LHCN-M2 (cell line): ENCODE measurements around the genes ZNF680 and GUSB.

DNA sequence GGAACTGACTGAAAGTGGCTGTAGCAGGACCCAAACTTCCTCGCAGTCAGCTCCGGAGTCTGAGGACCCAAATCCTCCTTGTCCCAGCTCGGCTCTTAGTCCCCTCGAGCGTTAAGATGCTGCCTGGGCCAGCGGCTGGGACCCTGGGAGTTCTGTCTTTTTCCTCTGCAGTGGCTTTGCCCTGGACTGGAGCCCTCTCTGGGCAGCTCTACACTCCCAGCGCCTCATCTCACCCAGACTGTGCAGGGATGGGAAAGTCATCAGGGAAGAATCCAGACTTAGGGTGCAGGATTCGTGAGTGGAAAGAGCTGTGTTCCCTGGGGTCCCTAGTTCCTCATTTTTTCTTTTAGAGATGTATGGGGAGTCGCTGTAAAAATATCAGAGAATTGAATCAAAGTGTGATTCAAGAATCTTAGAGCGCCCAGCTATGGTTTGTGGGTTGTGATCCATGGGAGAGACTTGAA lies 428 bp downstream of the ZNF716 start:
- RAMPAGE, long total RNA = no peak

GRCh38 chr7:64044465-64044680 lies 861 bp upstream of the ZNF727 start:
- RAMPAGE, long total RNA = no peak

GRCh38 chr7:64515403-64515890 lies 47.4 kb downstream of the ZNF680 start:
- RAMPAGE, long total RNA = no peak

DNA sequence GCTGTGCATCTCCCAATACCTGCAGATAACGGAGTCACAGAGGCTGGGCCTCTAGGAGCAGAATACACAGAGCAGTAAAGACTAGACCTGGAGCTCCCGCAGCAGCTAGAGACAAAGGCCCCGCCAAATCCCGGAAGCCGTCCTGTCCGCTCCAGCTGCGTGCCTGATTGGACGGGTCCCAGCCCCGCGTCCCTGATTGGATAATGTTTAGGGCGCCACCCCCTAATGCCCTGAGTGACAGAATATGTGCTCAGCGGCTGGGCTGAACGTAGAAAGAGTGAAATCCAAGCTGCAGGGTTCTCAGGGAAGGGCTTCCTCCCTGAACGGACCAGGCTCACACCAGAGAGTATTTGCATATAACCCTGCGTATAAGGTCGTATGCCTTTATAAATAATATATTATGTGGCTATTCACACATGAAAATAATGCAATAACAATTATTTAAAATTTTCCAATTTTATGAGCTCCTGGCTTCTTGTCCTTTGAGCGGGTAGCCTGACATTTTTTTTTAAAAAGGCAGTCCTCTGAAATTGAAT lies at the start of gene ZNF680:
TSS of gene ZNF680 (minus strand) at position 113 of the 536 bp plus-strand sequence.
- RAMPAGE, long total RNA = no peak

DNA sequence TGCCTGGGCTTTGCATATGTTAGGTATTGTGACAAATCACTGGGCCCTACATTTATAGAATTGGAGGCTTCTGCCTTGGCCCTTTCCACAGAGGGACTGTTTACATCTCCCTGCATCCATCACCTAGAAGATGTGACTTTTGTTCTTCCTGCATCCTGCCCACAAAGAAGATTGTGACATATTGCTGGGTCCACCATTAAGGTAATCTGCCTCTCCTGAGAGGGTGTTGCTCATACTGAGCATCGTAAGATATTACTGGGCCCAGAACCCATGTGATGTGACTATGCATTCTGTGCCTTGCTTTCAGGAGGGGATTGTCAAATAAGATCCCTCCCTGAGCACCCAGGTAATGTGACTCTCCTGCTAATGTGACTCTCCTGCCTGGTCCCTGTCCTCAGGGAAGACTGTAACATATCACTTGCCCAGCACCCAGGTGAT lies 7.0 kb upstream of the ZNF107 start:
- RAMPAGE, long total RNA = no peak

DNA sequence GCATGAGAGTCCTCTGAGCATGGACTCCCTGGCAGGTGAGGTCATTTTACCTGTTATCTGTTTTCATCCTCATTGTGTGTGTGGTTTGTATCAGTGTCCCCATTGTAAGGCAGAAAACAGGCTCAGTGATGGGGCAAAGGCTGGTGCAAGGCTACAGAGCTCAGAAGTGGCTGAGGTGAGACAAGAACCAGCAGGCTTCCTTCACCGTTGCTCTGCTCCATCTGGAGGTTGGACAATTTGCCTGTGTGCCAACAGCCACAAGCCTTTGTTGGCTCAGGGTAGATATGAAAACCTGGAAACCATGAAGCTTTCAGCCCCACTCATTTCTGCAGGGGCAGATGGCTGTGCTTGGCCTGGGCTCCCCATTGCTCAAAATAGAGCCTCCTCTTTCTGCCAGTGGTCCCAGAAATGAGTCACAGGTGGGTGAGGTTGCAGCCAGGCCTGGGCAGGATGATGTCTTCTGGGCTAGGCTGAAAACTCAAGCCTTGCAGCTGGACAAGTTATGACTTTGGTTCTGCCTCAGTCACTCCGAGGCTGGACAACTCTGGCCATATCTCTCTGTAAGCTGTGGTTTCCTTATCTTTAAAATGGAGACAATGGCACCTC lies 12.3 kb upstream of the ZNF273 start:
- RAMPAGE, long total RNA = no peak

- RAMPAGE, long total RNA = no peak
Observed at GRCh38 chr7:65981563-65982502, at the start of gene GUSB. Gene GUSB (minus strand): TSS chr7:65982213.

GRCh38 chr7:66031170-66031451 lies 44.5 kb upstream of the ASL start:
- RAMPAGE, long total RNA = no peak

DNA sequence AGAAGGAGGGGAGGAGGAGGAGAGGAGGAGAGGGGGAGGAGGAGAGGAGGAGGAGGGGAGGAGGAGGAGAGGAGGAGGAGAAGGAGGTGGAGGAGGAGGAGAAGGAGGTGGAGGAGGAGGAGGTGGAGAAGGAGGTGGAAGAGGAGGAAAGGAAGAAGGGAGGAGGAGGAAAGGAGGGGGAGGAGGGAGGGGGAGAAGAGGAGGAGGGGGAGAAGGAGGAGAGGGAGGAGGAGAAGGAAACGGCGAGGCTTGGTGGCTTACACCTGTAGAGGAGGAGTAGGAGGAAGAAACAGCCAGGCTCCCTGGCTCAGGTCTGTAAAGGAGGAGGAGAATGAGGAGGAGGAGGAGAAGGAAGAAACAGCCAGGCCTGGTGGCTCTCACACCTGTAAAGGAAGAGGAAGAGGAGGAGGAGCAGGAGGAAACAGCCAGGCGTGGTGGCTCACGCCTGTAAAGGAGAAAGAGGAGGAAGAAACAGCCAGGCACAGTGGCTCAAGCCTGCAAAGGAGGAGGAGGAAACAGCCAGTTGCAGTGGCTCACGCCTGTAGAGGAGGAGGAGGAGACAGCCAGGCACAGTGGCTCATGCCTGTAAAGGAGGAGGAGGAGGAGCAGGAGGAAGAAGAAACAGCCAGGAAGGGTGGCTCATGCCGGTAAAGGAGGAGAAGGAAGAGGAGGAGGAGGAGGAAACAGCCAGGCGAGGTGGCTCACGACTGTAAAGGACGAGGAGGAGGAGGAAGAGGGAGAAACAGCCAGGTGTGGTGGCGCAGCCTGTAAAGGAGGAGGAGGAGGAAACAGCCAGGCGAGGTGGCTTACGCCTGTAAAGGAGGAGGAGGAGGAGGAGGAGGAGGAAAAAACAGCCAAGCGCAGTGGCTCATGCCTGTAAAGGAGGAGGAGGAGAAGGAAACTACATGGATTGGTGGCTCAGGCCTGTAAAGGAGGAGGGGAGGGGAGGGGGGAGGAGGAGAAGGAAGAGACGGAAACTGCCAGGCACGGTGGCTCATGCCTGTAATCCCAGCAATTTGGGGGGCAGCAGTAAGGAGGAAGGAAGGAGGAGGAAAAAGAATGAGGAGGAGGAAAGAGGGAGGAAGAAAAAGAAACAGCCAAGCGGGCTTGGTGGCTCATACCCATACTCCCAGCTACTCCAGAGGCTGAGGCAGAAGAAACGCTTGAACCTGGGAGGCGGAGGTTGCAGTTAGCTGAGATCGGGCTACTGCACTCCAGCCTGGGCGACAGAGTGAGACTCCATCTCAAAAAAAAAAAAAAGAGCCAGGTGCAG lies 14.8 kb upstream of the CRCP start:
- RAMPAGE, long total RNA = no peak

DNA sequence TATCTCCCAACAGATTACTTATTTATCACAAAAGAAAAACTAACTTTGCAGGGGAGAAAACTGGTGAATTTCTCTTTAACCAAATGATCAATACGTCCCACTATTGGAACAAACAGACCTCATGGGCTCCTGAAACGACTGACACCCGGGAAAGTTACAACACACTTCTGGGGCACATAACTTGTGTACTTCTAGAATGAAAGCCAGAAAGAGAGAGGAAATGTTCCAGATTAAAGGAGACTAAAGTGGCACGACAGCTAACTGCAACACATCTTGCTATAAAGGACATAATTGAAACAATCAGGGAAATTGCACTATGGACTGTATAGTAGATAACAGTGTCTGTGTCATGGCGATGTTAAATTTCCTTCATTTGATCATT lies 14.6 kb upstream of the TPST1 start:
- RAMPAGE, long total RNA = no peak

DNA sequence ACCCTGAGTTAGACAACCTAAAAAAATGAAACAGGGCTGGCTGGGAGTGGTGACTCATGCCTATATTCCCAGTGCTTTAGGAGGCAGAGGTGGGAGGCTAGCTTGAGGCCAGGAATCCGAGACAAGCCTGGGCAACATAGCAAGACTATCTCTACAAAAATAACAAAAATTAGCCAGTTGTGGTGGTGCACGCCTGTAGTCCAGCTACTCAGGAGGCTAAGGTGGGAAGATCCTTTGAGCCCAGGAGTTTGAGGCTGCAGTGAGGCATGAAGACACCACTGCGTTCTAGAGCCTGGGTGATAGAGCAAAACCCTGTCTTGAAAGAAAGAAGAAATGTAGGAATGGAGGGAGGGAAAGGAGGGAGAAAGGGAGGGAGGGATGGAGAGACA lies 166.1 kb downstream of the TPST1 start:
- RAMPAGE, long total RNA = no peak

DNA sequence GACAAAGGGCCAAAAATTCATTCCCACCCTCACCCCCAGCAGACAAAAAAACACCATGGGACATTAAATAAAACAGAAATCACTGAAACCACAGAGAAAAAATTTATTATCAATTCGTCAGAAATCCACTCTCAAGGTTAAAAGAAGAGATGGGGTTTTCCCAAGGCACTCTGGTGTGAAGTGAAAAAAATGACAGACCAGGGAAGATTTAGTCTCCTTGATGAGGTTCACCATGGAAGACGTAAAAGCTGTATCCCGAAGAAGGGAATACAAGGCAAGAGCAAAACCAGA lies 170.8 kb downstream of the TPST1 start:
- RAMPAGE, long total RNA = no peak

GRCh38 chr7:66591746-66592921 lies 36.5 kb upstream of the KCTD7 start:
- RAMPAGE, long total RNA = no peak

DNA sequence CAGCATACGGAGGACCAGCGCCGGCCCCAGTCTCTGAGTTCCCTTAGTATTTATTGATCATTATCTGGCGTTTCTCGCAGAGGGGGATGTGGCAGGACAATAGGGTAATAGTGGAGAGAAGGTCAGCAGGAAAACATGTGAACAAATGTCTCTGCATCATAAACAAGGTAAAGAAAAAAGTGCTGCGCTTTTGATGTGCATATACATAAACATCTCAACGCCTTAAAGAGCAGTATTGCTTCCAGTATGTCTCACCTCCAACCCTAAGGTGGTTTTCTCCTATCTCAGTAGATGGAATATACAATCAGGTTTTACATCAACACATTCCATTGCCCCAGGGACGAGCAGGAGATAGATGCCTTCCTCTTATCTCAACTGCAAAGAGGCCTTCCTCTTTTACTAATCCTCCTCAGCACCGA lies 9.6 kb upstream of the KCTD7 start:
- RAMPAGE, long total RNA = no peak

- RAMPAGE, long total RNA = no peak
Observed at GRCh38 chr7:66737687-66738251, 2.8 kb upstream of the RABGEF1 start.

DNA sequence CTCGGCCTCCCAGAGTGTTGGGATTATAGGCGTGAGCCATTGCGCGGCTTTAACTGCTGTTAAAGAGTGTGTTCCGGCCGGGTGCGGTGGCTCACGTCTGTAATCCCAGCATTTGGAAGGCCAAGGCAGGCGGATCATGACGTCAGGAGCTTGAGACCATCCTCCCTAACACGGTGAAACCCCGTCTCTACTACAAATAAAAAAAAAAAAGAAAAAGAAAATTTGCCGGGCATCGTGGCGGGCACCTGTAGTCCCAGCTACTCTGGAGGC lies 1.2 kb downstream of the RABGEF1 start:
- RAMPAGE, long total RNA = no peak

DNA sequence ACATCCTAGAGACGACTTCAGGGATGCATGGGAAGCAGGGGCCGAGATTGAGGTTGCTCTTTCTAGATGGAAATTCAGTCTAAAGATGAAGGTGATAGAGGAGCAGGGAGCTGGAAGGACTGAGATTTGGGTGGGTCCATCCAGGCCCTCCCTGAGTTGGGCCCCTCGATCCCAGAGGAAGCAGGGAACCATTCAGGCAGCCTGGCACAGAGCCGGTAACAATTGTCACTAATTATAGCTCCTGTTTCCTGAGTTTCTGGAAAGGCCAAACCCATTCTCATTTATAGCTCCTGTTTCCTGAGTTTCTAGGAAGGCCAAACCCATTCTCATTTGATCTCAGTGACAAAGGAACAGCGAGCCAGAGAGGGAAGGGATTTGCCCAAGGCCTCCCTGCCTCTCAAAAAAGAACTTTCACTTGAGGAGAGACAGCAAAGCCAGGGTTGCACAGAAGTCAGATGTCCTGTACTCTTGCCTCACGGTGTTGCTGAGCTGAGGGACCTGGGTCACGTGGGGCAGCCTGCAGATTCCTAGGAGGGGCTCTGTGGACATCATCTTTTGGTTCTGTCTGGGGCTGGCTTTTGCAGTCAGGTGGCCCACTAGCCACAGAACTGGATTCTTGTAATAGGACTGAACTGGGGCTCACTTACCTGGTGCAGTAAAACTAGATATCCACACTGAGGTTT lies 241.9 kb downstream of the SPDYE21 start:
- RAMPAGE, long total RNA = no peak

- RAMPAGE, long total RNA = no peak
Observed at GRCh38 chr7:67738718-67739345, 462.1 kb downstream of the SPDYE21 start.

DNA sequence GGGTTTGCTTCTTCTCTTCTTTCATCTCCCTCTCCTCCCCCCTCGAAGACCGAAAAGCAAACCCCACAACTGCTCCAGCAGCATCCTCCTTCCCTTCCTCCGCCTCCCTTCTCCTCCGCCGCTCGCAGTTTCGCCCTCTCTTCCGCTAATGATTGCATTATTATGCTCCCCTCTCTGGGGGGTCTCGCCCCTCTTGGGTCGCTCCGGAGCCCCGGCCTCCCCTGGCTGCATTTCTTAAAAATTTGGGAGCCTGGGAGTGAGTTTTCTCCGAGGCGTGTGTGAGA lies 467 bp downstream of the AUTS2 start:
- RAMPAGE, long total RNA = no peak

- RAMPAGE, long total RNA = no peak
Observed at GRCh38 chr7:69944143-69944956, 346.1 kb downstream of the AUTS2 start.